Pericardium fibroblast (primary cell): ENCODE data around the gene PRKAA2.

GRCh38 chr1:54489097-54489797 is 58.8 kb upstream of the ACOT11 start:
- RAMPAGE, long total RNA: no peak

DNA sequence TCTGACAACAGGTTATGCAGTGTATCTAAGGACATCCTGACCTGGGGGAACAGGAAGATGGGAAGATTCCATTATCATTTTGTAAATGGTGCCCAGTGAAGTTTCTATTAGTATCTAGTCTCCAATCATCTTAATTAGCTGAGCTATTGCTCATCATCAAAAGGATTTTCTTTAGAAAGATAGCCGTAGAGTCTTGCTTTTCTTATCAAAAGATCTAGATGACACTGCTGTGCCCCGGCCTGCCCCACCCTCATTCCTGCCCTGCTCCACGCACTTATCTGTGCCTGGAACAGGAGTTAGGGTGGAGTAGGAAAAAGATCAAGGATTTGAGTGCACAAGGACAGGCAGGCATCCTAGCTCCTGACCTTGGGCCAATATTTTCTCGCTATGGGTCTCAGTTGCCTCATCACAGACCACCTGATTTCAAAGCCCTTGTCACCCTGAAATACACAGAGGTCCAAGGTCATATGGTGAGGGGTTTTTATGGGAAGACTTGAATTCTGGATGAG is 456 bp upstream of the MROH7 start:
- RAMPAGE, long total RNA: no peak

GRCh38 chr1:55052553-55053019 is 13.2 kb downstream of the PCSK9 start:
- RAMPAGE, long total RNA: no peak

- RAMPAGE, long total RNA: no peak
Measured at GRCh38 chr1:55127857-55128309, 87.3 kb downstream of the USP24 start.

- RAMPAGE, long total RNA: no peak
Measured at GRCh38 chr1:55153909-55154730, 61.0 kb downstream of the USP24 start.

DNA sequence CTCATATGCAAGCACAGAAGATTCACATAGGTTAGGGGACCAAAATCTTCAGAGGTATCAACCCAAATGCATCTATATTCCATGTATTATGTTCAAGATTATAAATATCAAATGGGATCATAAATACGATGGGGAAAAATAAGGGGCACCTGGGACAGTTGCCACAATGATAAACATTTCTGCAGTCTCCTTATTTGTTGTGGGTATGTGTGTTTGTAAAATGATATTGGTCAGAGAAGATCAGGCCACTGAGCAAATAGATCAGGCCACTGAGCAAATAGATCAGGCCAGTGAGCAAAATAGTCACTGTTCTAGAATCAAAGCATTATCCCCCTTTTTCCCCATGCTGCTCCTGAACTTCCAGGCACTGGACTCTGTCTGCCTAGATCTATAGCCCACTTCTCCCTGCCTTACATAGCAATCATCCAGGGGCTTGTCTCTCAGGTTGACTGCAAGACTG is 599.8 kb upstream of the USP24 start:
- RAMPAGE, long total RNA: no peak

DNA sequence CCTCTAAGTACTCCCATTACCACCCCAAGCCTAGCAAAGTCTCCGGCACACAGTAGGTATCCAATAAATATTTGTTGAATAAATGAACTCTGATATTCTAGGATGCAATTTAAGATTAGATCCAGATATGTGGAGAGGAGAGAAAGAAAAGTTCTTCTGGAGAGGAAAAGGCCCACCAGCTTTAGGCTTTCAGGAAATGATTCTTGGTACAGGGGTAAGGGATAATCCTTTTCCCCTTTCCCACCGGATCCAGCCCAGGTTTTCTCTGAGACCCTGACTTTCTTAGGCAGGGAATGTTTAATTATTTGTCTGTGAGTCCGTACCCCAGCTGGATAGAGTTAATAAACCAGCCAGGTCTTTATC is 189.2 kb downstream of the PLPP3 start:
- RAMPAGE, long total RNA: no peak

- RAMPAGE, long total RNA: no peak
Measured at GRCh38 chr1:56535344-56536519, 43.6 kb downstream of the PLPP3 start.

- RAMPAGE, long total RNA: no peak
Measured at GRCh38 chr1:56559696-56560272, 19.6 kb downstream of the PLPP3 start.

DNA sequence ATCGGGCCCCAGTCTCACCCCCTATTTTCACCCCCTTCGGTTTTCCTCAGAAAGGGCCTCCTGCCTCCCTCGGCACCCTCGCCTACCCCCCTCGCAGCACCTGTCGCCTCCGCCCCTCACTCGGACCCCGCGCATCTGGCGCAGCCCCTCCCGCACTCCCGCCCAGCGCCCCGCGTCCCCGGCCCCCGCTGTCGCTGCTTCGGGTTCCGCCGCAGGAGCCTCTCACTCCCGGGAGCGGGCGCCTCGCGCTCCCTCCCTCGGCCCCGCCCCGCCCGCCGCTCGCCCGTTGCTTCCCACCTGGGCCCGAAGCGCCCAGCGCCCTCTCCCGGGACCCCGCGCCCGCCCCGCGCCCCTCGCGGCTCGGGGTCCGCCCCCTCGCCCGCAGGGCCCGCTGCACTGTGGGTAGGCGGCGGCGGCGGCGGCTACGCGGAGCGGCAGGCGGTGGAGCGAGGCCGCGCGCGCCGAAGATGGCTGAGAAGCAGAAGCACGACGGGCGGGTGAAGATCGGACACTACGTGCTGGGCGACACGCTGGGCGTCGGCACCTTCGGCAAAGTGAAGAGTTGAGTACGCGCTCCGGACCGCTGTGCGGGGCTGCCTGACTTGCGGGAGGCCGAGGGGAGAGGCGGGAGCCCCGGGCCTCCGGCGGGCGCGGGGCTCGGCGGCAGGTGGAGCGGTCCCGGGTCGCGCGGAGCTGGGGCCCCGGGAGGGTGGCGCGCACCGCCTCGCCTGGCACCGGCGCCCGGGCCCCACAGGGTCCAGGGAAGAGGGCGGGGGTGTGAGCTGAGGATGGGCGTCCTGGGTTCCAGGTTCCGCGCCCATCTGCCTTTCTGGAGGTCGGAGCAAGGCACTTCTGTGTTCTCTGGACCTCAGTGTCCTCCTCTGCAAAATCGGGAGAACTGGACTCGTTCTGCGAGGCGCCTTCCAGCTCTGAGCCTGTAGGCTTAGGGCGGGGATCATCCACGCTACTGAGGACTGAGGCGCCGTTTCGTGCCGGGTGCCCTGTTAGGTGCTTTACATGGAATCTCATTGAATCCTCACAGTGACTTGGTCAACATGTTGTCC is at the start of gene PRKAA2:
PRKAA2 (plus strand) TSS at position 394 of the 1,064 bp plus-strand sequence.
- RAMPAGE, long total RNA: no peak

GRCh38 chr1:56835626-56836227 is 16.5 kb upstream of the FYB2 start:
- RAMPAGE, long total RNA: no peak

GRCh38 chr1:56855298-56855559 is 632 bp downstream of the C8A start:
- RAMPAGE, long total RNA: no peak

- RAMPAGE, long total RNA: no peak
Measured at GRCh38 chr1:56961240-56961939, 4.4 kb downstream of the C8B start.

DNA sequence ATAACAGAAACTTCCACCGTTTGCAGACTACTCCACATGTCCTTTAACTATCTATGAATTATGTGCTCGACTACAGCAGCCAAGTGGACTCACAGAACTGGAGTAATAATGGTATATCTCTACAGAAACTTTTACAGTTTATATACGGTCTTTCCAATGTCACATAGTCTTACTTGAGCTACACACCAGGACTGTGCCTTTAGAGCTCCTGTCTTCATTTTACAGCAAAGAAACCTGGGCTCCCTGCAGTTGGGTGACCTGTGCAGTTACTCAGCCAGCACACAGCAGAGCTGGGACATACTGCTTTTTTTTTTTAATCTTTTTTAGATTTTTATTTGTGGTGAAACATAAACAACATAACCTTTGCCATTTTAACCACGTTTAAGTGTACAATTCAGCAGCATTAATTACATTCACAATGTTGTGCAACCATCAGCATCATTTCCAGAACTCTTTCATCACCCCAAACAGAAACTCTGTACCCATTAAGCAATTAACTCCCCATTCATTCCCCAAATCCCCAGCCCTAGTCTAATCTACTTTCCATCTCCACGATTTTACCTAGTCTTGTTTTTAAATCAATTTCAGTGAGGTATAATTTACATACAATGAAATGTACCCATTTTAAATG is 37.5 kb upstream of the C8B start:
- RAMPAGE, long total RNA: no peak

DNA sequence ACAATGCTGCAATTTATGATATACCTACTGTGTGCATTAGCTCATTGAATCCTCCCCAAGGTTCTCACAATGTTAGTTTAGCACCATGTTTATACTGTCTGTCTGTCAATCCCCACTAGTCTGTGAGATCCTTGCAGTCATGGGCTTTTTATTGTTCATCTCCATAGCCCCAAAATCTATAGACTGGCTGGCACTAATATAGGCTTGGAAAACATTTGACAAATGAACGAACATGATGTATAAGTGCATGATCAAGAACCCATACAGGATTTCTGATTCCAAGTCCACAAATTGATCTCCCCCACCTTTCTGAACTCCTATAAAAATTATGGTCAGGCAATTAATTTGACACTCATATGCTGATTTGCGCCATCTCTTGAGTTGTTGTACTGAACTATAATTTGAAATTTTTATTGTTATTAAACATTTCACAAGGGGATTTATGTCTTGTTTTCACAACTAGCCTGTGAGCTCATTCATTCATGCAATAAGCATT is 289.9 kb downstream of the OMA1 start:
- RAMPAGE, long total RNA: no peak

GRCh38 chr1:58545372-58545633 is 1.2 kb downstream of the OMA1 start:
- RAMPAGE, long total RNA: no peak

DNA sequence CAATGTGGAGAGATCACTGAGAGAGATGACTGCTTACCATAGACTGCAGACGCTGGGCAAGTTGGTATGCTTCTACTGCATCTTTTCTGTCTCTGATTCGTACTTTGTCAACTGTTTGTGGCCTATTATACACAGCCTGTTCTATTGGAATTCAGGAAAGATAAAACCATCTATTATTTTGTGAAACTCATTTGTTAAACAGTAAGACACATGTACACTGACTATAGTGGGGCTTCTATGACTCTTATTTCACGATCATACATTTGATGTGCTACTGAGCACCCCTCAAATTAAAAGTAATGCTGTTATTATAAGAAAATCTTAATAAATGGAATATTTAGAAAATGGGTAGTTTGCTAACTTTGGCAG is 24.4 kb downstream of the MYSM1 start:
- RAMPAGE, long total RNA: no peak

GRCh38 chr1:58780458-58780894 is 3.4 kb downstream of the JUN start:
- RAMPAGE, long total RNA: no peak

GRCh38 chr1:58781427-58781548 is 2.6 kb downstream of the JUN start:
- RAMPAGE, long total RNA: no peak

GRCh38 chr1:58782598-58782724 is 1.4 kb downstream of the JUN start:
- RAMPAGE, long total RNA: no peak